Mesothelial cell of epicardium (in vitro differentiated cells): ENCODE results near the genes MPEG1, OR5A1, OOSP4A, MS4A4E and CD6.

- PRO-cap: no peak
Measured at GRCh38 chr11:58619252-58620068, 3.0 kb upstream of the CNTF start.

DNA sequence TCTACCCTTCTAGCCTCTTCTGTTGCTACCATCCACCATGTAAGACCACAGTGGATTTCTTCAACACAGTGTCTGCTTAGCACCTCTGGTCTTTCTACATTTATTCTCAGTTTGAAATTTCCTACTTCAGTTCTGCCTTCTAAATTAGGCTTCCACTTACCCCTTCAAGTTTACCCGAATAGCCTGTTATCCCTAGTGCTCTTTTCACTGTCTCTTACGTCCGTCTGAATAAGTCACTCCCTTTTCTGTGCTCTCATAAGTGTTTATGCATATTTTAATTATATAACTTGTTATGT lies 2.7 kb downstream of the GLYAT start:
- PRO-cap: no peak

DNA sequence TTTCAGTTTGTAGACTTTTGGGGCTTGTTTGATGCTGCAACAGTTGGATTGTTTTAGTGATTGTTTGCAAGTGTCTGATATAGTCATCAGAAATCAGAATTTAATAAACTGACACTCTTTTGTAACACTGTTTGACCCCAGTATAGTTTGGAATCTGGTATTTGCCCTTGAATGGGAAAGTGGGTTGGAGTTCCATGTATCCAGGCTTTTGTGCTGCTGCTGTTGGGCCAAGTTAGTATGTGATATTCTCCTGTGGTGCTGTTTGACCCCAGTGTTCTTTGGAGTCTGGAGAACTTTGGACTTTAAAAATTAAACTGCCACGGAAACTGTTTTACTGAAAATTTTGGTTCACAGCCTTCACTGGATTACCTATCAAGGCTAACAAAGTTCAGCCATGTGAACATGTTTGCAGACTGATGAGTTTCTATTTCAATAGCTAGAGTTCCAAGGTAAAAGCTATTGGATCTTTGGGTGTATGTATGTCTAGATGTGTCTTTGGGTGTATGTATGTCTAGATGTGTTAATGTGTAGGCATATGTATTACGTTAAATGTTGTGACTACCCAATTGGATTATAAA lies 754 bp downstream of the GLYATL1 start:
- PRO-cap: no peak

DNA sequence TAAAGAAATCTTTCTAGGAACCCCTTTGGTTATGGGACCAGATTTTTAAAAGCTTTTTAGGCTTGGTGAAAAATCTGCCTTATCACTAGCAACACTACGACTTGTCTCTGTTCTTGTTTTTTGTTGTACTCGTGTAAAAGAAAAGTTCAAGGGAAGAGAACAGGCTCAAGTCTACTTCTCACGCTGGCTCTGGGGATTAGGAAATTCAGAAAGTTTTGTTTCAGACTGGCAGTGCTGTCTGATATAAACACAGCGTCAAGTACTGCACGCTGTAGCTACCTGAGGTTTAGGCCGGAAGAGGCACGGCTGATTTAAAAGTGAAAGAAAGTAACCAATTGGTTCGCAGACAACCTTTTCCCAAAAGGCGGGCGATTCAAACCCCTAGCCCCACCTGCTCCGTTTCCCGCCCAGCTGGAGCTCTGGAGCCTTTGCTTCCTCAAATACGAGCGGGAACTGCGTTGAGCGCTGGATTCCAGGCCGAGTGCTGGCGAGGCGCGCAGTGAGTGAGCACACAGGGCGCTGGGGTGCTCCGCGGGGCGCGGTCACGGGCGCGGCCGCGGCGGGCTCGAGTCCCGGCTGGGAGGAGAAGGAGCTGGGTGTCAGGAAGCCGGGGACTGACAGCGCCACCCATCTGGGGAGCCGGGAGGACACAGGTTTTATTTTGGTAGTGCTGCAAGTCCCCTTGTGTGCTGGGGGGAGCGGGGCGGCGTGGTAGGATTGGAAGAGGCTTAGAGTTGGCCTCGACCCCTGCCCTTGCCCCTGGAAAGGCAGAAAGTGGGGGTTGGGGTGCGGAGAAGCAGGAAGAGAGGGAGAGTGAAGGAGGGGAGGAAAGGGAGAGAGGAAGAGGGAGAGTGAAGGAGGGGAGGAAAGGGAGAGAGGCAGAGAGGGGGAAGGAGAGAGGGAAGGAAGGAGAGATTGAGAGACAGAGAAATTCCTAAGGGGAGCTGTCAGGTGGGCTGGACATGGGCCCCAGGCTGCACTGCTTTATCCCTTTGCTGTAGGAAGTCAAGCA lies 2.0 kb downstream of the FAM111A start:
- PRO-cap: no peak

- PRO-cap: no peak
Measured at GRCh38 chr11:59212706-59213836, at the start of gene MPEG1. Gene MPEG1 (minus strand): TSS chr11:59212927.

- PRO-cap: no peak
Measured at GRCh38 chr11:59267970-59268396, 55.3 kb upstream of the MPEG1 start.

GRCh38 chr11:59281218-59281748 lies 68.6 kb upstream of the MPEG1 start:
- PRO-cap: no peak

DNA sequence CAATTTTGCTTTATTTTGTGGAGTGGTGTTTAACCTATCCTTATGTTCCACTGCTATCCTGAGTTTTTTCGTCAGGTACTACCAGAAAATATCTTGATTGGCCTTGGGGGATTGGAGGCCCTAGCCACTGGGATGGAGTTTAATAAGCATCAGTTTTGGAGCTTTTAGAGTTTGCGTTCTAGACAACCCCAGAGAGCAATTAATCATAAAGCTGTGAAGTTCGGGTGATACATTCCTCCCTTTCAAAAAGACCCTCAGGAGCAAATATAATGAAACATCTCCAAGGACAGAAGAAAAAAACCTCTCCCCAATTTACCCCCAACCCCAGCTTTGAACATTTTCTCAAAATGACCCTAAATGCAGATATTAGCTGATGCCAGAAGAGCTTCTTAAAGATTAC lies at the start of gene OR5A1:
Gene OR5A1 (plus strand): TSS at position 270 of the 400 bp plus-strand sequence.
- PRO-cap: no peak

GRCh38 chr11:59558219-59558691 lies 46.9 kb downstream of the OR4D9 start:
- PRO-cap: no peak

GRCh38 chr11:59581329-59582117 lies 34.1 kb downstream of the OSBP start:
- PRO-cap: no peak

DNA sequence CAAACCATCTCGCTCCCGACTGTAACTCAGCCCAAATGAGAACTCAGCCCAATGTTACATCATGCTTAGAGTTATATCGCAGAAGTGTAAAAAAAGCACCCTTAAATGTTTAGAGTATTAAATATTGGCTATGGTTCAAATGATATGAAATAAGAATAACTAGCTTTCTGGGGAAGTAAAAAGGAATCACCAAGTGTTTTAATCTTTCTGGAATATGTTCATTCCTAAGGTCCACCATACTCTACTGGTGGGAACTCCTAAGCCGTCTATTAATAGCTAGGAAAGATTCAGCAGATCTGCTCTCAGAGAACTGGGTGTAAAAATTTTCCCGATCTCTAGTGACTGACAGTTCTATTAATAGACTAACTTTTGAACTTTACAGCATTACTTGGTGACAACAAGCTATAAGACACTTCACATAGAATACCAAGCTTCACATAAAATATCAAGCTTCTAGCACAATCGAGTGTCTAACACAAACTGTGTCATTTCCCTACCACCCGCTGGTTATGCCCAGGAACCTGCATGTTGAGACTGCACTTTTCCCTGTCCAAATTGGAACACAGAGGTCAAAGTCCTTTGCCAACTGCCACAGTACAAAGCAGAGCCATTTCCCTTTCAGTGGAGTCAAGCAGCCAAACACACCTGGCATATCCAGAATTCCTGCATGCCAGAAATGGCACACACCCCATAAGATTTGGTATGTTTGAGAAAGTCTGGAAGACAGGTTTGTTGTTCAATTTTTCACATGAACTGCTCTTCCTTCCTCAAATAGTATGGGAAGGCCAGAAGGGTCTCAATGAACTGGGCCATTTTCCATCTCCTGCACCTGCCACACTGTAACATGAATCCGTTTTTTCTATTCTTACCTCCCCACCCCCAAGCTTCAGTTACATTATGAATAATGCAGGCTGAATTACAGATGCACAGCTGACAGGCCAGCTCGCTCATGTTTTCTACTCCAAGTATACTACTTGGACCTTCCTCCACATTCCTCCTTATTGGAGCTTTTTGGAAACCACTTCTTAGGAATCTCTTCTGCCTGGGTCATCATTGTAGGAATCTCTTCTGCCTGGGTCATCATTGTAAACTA lies 3.8 kb downstream of the OSBP start:
- PRO-cap: no peak

GRCh38 chr11:59963653-59964184 lies at the start of gene OOSP4A:
Gene OOSP4A (plus strand): TSS chr11:59964033.
- PRO-cap: no peak

- PRO-cap: no peak
Measured at GRCh38 chr11:60242590-60243354, at the start of gene MS4A4E. Gene MS4A4E (minus strand): TSS chr11:60243137.

GRCh38 chr11:60594306-60594526 lies 79.0 kb downstream of the MS4A13 start:
- PRO-cap: no peak

- PRO-cap: no peak
Measured at GRCh38 chr11:60767214-60767806, 10.6 kb downstream of the MS4A15 start.

- PRO-cap: no peak
Measured at GRCh38 chr11:60936220-60936897, 12.1 kb downstream of the TMEM132A start.

DNA sequence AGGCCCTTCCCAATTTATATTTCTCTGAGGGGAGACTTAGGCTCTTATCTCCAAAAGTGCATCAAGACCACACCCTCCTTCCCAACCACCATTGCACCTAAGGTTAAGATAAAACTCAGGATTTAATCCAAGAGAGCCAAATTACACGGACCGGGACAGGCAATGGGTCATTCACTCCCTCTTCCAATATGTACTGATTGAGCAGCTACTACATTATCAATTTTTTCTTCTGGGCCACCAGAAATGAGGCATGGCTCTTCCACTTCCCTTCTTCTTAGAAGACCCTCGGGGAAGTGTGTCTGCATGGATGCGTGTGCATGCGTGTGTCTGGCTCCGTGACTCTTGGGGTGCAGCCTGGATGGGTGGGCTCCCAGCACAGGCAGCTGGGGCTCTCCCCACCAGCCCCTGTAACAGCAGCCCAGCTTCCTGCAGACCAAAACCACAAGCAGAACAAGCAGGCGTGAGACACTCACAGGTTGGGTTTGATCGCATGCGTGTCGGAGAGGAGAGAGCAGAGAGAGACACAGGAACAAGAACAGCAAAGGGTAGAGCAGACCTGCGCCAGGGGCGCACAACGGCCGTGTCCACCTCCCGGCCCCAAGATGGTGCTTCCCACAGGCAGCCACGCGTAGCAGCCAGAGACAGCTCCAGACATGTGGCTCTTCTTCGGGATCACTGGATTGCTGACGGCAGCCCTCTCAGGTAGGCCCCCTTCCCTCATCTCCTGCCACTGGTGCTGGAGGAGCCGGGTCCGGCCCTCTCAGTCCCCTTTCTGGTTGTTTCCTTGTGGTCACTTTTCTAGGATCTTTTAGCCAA lies at the start of gene CD6:
Gene CD6 (plus strand): TSS at position 468 of the 816 bp plus-strand sequence.
- PRO-cap: no peak

- PRO-cap: no peak
Measured at GRCh38 chr11:61021319-61022332, 50.1 kb downstream of the CD6 start.

DNA sequence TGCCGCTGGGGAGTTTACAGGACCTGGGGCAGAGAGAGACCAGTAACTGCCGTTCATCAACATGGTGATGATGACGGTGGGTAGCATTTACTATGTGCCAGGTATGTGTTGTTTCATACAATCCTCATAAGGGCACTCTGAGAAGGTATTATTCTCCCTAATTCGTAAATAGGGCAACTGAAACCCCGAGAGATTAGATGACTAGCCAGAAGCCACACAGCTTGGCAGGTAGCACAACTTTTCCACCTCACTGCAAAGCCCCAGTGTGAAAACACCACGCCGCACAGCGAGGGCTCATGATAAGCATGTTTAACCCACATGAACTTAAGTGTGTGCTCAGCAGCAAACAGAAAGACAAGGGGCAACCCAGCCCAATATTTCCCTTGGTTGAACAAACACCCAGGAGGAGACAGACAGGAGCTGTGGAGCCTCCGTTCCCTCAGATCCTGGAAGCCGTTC lies 52.1 kb downstream of the CD6 start:
- PRO-cap: no peak

- PRO-cap: no peak
Measured at GRCh38 chr11:61041926-61042600, 60.2 kb upstream of the CD5 start.